Diencephalon (tissue), 2 donors: ENCODE measurements around a stretch of chr4.

- RAMPAGE, long total RNA: no peak
Measured at GRCh38 chr4:165299262-165299893, 19.9 kb upstream of the GK3 start.

DNA sequence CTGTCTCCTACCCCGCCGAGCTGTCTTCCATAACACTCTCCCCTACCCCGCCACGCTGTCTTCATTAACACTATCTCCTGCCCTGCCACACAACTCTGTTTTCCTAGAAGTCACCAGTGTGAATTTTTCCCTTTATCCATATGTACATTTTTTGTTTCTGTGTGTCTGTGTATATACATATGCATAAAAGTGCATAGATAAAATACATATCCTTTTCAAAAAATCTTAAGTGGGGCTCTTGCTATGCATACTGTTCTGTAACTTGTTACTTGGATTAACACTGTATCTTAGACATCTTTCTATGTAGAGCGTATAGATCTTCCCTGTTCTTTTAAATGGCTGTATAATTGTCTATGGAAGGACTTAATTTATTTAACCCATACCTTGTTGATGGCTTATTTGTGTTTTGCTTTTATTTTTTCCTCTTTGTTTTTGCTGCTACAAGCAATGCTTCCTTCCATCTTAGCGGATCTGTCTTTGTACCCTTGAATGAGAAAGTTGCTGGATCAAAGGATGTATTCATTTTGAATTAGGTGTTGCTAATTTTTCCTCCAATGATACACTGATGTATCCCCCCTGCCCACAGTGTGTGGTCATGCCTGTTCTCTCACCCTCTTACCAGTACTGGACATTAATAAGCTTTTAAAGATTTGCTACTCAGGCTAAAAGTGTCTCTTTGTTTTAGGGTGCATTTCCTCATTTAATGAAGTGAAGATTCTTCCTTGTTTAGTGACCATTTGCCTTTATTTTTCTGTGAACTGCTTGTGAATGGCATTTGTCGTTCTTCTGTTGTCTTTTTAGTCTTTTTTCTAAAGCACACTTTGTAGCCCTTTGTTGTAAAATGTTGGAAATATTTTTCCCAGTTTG, 4.8 kb downstream of the MSMO1 start:
- RAMPAGE, long total RNA: no peak

- RAMPAGE, long total RNA: no peak
Measured at GRCh38 chr4:165476624-165477018, 97.8 kb downstream of the CPE start.

GRCh38 chr4:168269742-168270427, 48.7 kb downstream of the DDX60 start:
- RAMPAGE, long total RNA: no peak

- RAMPAGE, long total RNA: no peak
Measured at GRCh38 chr4:168711718-168712263, 214.9 kb downstream of the PALLD start.

GRCh38 chr4:168773489-168773775, 236.6 kb downstream of the CBR4 start:
- RAMPAGE, long total RNA: no peak

GRCh38 chr4:168860185-168860608, 149.9 kb downstream of the CBR4 start:
- RAMPAGE, long total RNA: no peak

DNA sequence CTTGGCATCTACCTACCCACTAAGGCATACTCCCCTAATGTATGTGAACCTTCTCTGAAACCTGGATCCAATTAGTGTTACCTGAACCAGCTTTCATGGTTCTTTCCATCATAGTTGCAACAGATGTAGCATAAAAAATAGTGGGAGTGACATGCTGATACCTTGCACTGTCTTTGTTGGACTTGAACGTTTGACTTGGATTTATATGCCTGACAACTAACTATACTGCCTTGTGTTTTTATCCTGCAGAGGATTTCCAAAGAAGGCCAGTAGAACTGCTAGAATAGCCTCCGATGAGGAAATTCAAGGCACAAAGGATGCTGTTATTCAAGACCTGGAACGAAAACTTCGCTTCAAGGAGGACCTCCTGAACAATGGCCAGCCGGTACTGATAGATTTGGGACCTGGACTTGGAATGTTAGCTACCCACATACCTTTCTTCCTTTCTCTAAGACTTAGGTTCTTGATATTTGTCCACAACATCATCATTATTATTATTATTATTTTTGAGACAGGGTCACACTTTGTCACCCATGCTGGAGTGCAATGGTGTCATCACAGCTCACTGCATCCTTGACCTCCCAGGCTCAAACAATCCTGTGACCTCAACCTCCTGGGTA, 119.3 kb downstream of the CBR4 start:
- RAMPAGE, long total RNA: no peak

- RAMPAGE, long total RNA: no peak
Measured at GRCh38 chr4:169059583-169060591, 49.8 kb upstream of the CBR4 start.

DNA sequence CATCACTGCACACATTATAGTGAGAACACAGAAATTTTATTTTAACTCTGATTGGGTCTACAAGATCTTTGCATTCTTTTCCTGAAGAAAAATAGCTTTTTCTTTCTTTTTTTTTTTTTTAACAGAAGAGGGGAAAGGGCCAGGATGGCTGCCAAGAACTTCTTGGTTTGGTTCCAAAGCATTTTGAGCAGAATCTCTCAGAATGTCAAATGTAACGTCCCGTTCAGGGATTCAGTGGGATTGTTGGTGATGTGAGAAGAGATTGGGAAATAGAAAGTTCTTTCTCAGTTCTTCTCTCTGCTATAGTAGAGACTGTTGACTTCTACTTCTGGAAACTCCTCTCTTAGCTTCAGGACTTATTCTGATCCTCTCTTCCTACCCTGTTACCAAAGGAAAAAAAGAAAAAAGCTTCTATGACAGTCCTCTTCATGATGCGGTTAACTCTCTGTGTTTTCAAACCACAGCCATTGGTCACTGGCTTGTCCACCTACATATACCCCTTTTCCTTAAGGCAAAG, 71.0 kb upstream of the CBR4 start:
- RAMPAGE, long total RNA: no peak

GRCh38 chr4:169124554-169125136, 114.6 kb upstream of the CBR4 start:
- RAMPAGE, long total RNA: no peak

GRCh38 chr4:169135909-169136590, 126.0 kb upstream of the CBR4 start:
- RAMPAGE, long total RNA: no peak

DNA sequence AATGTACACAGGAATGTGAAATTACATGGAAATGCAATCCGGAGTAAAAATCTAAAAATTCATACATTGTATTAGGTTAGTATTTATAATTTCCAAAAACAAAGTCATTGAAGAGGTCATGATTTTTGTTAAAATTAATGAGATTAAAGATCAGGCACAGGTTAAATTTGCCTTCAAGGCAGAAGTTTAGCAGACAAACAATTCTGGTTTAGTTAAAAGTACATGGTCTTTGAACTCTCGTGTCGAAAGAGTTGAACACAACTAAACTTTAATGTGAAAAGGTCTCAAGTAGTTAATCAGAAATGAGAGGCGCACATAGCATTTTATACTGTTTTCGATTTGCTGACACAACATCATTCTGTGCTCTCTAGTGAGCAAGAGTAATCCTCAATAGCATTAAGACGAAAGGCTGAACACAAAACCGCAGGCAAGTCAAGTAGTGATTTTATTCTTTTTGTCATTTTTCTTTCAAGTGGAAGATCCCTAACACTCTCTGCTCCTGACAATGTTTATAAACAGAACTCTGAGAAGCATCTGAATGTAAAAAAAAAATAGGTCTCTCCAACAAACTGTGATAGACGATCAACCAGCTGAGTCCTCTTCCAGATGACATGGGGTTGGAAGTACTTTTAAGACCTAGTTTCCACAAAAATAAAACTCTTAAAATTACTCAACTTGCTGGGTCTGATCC, 49.8 kb downstream of the SH3RF1 start:
- RAMPAGE, long total RNA: no peak

- RAMPAGE, long total RNA: no peak
Measured at GRCh38 chr4:169238052-169238792, 32.5 kb downstream of the SH3RF1 start.

- RAMPAGE, long total RNA: no peak
Measured at GRCh38 chr4:169351805-169352255, 81.1 kb upstream of the SH3RF1 start.

GRCh38 chr4:169774265-169775515, 16.9 kb upstream of the HPF1 start:
- RAMPAGE, long total RNA: no peak

DNA sequence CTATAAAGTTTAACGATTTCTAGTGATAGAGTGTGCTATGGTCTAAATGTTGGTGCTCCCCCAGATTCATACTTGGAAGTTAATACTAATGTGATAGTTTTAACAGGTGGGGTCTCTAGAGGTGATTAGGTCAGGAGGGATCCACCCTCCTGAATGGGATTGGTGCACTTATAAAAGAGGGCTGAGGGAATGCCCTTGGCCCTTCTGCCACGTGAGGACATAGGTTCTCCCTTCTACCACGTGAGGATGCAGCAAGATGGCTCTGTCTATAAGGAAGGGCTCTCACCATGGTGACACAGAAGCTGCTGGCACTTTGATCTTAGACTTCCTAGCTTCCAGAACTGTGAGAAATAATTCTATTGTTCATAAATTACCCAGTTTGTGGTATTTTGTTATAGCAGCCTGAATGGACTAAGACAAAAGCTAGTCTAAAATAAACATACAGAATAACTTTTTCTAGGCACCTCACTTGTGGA, 1.1 kb downstream of the AADAT start:
- RAMPAGE, long total RNA: no peak

DNA sequence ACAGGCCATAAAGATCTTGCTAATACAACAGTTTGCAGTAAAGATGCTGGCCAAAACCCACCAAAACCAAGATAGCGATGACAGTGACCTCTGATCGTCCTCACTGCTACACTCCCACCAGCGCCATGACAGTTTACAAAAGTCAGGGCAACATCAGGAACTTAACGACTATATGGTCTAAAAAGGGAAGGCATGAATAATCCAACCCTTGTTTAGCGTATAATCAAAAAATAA, 792.4 kb upstream of the GALNTL6 start:
- RAMPAGE, long total RNA: no peak

DNA sequence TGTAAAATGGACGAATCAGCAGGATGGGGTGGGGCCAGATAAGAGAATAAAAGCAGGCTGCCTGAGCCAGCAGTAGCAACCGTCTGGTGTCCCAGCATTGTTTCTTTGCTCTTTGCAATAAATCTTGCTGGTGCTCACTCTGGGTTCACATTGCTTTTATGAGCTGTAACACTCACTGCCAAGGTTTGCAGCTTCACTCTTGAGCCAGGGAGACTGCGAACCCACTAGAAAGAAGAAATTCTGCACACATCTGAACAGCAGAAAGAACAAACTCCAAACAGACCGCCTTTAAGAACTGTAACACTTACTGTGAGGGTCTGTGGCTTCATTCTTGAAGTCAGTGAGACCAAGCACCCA, 769.2 kb upstream of the GALNTL6 start:
- RAMPAGE, long total RNA: no peak

GRCh38 chr4:173058362-173058650, 110.3 kb upstream of the GALNT7 start:
- RAMPAGE, long total RNA: no peak